ENCODE measurements around a stretch of chr3.

GRCh38 chr3:179779482-179780116 lies 126.8 kb downstream of the USP13 start:
- RRBS, result no CpG with 5 or more reads among the region's 9 CpGs

GRCh38 chr3:180607818-180608622 lies 6.1 kb downstream of the TTC14 start:
- RRBS, result no CpG with 5 or more reads among the region's 3 CpGs

GRCh38 chr3:180913950-180914500 lies 1.6 kb downstream of the FXR1 start:
- RRBS, result no CpG with 5 or more reads among the region's 10 CpGs

- RRBS, result 2% methylated on average over 18 of the region's 38 CpGs
Observed at GRCh38 chr3:181712282-181712559, 496 bp downstream of the SOX2 start.

DNA sequence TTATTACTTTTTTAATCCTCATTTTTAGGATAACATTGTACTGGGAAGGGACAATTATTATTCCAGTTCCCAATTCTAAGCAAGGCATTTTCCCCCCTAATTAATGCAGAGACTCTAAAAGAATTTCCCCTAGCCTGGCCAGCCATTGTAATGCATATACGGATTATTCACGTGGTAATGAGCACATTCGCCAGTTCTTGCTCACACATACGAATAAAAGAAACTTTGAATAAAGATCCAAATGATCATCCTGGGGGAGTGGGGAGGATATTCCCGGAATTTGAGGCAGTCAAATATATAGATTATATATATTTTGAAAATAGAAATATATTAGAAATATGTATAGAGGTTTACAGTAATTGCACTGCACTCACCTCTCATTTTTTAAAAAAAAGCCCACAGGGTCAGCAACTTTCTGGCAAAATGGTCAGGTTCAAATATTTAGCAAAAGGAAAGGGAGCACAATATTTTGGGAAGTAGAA lies 4.3 kb downstream of the SOX2 start:
- RRBS, result no CpG with 5 or more reads among the region's 5 CpGs

DNA sequence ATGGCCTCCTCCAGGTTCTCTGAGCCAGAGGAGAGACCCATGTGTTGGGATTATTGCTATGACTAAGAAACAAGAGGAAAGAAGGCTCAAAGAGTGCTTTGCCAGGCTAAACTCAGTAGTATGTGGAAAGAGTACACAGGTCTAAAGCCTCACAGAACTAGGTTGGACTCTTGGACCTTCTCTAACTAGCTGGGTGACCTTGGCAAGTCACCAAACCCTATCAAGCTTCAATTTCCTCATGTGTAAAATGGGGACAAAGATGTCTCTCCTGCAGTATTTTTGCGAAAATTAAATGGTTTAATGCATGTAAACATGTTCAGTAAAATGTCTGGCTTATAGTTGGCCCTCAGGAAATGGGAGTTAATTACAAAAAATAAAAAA lies 532.9 kb downstream of the SOX2 start:
- RRBS, result no CpG with 5 or more reads among the region's 1 CpG

GRCh38 chr3:182567741-182568030 lies 225.6 kb upstream of the ATP11B start:
- RRBS, result no CpG with 5 or more reads among the region's 1 CpG

DNA sequence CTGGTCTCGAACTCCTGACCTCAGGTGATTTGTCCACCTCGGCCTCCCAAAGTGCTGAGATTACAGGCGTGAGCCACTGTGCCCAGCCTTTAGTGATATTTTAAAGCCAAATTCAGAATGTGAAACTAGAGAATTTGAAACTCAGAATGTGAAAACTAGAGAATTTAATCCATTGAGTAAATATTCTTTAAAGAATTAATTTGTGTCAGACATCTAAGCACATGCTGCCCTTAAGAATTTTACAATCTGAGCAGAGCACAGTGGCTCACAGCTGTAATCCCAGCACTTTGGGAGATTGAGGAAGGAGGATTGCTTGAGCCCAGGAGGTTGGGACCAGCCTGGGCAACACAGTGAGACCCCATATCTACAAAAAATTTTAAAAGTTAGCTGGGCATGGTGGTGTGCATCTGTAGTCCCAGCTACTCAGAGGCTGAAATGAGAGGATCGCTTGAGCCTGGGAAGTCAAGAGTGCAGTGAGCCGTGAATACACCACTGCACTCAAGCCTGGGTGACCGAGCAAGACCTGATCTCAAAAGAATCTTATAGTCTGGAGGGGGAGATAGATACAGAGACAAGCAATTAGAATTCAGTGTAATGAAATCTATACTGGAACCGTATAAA lies 21.1 kb downstream of the ATP11B start:
- RRBS, result no CpG with 5 or more reads among the region's 7 CpGs

GRCh38 chr3:182872115-182872655 lies 78.9 kb downstream of the ATP11B start:
- RRBS, result no CpG with 5 or more reads among the region's 2 CpGs

DNA sequence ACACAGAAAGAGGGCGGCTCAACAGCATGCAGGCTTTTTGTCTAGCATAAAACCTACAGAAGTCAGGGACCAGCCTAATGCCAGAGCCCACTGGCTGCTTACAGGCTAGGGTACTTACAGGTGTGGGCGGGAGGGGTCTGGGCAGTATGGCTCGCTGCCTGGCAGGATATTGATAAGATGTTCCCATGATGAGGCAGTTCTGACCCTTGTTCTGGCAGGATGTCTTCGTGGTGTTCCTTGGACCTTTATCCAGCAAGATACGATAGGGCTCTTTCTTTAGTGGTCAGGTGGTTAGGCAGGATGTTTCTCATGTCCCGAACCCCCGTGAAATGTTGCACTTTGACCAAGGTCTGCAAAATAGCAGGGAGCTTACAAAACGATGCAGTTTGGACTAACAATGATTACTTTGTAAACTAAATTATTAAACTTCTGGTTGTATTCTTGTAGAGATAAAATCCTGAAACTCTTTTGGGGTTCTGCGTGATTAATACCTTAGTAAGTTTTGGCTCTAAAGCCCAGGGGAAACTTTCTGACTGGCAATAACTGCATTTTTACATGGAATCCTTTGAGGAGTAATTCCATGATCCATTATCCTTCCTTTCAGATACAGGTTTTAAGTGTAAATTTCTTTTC lies 84.6 kb downstream of the DCUN1D1 start:
- RRBS, result no CpG with 5 or more reads among the region's 9 CpGs

DNA sequence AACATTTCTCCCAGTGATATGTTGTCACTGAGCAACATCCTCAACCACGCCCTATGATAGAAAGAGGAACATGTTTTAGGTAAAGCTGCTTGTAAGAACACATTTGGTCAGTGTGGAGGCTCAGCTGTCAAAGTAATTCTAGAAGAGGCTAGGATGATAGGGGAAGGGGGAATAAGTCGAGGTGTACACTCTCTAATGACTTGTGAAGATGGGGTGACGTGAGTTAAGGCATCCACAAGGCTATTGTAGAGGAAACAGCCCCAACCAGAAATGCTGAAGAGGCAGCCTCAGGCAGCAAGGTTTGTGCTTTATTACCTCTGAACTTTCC lies 42.6 kb upstream of the B3GNT5 start:
- RRBS, result no CpG with 5 or more reads among the region's 3 CpGs

DNA sequence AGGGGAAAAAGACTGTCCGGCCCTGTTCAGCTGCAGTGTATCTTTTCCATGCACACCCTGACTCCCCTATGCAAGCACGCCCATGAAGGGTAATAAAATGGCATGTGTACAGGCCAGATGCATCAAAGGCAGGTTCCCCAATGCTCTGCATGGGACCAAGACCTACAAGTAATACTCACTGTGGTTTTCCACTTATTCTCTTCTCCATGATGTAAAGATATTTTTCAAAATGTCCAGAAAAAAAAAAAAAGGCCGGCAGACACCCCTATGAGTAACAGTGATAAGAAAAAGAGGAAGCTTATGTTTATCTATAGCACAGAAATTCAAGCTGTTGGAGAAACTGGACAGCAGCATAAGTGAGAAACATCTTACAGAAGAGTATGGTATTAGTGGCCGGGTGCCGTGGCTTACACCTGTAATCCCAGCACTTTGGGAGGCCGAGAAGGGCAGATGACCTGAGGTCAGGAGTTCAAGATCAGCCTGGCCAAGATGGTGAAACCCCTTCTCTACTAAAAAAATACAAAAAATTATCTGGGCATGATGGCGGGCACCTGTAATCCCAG lies 70.7 kb downstream of the MCF2L2 start:
- RRBS, result no CpG with 5 or more reads among the region's 7 CpGs

DNA sequence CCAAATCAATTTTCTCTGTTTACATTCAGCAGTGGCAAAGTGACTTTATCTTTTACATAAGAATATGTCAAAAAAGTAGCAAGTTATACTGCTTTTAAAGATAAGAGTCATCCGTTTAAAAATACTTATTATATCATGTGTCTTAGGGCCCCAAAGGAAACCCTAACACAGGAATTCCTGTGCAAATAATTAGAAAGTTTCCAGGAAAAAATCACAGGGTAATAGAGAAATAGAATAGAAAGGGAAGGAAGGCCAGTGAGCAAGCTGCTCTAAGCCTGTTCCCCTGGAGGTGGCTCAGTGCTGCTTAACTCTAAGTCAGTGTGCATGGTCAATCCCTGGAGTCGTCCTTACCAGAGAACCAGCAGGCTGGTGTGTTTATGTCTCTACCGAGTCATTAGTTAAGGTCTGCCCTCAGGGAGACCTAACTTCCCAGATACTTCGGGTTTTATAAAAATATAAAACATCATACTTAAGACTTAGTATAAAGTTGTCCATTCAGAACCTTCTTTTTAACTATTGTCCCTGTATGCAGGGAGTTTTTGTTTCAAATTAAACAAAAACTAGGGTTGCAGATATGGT lies 21.0 kb upstream of the MCF2L2 start:
- RRBS, result no CpG with 5 or more reads among the region's 4 CpGs

- RRBS, result no CpG with 5 or more reads among the region's 1 CpG
Observed at GRCh38 chr3:183506849-183507329, 48.6 kb downstream of the KLHL6 start.

- RRBS, result no CpG with 5 or more reads among the region's 1 CpG
Observed at GRCh38 chr3:183508911-183509305, 46.6 kb downstream of the KLHL6 start.

DNA sequence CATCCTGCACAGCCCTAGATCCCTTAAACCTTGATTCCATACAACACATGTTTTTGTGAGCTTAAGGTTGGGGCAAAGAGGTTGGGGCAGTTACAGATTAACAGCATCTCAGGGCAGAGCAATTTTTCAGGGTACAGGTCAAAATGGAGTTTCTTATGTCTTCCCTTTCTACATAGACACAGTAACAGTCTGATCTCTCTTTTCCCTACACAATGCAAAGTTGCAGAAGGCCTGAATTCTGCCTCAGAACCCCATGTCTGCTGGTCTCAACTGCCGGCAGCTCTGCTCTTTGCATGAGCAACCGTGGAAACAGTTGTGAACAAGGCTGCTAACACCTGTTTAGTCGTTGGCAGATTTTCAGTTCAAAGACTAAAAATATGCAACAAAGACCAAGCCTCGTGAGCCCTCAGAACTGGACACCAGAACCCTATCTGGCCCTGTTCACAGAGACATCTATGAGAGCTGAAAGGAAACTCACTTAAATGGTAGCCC lies 43.7 kb downstream of the KLHL6 start:
- RRBS, result no CpG with 5 or more reads among the region's 4 CpGs

- RRBS, result no CpG with 5 or more reads among the region's 8 CpGs
Observed at GRCh38 chr3:183513187-183513913, 42.2 kb downstream of the KLHL6 start.

GRCh38 chr3:183525600-183526051 lies 29.9 kb downstream of the KLHL6 start:
- RRBS, result 75% methylated on average over 1 of the region's 8 CpGs

GRCh38 chr3:183533433-183534265 lies 21.9 kb downstream of the KLHL6 start:
- RRBS, result no CpG with 5 or more reads among the region's 11 CpGs

GRCh38 chr3:183845407-183846089 lies 20.2 kb upstream of the MAP6D1 start:
- RRBS, result no CpG with 5 or more reads among the region's 7 CpGs